Kidney epithelial cell (primary cell): ENCODE measurements around a stretch of chr20.

DNA sequence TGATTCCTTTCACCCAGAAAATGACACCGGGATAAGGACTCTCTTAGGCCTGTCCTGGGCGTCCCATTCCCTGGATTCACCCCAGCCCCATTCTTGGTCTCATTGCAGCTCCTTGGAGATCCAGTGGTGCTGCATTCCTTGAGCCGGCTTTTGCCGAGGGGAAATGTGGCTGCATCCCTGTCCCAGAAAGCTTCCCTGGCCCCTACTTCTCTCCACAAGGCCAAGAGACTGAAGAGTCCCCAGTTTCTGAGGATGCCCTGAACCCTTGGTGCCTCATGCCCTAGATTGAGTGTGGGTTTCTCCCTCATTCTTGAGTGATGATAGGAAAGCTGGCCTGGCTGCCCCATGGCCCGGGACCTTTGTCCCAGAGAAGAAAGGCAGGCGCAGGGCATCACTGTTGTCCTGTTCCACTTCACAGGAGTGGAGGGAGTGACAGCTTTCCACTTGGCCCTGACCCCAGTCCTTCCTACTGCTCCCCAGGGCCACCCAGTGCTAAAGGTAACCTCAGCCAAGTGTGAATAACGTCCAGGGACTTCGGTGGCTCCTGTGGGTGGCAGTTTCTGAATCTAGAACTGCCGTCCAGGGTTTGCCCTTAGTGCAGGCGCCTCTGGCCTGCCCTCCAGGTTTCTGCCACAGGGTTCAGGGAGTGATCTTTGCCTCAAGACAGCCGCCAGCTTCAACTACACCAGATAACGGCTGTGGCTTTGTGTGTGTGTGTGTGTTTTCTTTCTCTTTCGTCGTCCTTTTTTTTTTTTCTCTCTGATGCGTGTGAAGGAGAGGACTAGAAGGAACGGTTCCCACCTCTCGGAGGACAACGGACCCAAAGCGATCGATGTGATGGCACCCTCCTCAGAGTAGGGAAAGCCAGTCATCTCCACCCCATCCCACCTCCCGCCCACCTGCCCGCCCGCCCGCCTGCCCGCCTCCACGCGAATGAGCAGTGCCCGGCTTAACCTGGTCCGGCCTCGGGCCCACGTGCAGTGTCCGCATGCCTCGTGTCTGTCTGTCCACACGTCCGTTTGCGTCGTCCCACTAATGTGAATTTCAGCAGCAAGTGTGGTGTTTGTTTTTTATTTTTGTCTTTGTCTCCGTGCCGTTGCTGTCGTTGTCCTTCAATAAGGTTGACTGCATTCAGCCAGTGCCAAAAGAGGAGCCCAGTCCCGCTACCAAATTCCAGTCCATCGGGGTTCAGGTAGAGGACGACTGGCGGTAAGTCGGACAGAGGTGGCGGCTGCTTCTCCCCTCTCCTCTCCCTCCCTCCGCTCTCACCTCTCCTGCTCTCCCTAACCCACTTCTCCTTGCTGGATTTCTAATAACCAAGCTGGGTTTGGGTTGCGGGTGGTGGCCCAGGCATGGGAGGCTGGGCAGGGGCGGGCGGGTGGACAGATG lies 42.4 kb upstream of the MYL9 start:
- RAMPAGE, long total RNA = no peak
- RRBS = 100% methylated on average over 1 of the region's 50 CpGs

DNA sequence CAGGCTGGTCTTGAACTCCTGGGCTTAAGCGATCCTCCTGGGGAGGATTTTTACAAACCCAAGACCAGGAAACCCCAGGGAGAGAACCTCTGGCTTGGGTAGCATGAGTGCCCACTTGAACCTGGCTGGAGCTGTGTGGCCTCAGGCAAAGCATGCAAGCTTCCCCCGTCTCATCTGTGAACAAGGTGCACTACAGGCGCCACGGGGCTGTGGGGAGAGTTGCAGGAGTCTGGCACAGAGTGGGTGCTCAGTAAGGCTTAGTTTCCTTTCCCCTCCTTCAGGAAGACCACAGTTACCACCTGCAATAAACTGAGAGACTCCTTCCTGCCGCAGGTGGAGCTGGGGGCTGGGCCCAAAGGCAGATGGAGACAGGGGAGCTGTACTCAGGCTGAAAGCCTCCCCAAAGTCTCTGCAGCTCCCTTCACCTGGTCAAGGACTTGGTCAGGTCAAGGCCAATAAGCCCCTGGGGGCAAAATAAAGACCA lies 1.8 kb downstream of the SLA2 start:
- RAMPAGE, long total RNA = no peak
- RRBS = no CpG with 5 or more reads among the region's 5 CpGs

DNA sequence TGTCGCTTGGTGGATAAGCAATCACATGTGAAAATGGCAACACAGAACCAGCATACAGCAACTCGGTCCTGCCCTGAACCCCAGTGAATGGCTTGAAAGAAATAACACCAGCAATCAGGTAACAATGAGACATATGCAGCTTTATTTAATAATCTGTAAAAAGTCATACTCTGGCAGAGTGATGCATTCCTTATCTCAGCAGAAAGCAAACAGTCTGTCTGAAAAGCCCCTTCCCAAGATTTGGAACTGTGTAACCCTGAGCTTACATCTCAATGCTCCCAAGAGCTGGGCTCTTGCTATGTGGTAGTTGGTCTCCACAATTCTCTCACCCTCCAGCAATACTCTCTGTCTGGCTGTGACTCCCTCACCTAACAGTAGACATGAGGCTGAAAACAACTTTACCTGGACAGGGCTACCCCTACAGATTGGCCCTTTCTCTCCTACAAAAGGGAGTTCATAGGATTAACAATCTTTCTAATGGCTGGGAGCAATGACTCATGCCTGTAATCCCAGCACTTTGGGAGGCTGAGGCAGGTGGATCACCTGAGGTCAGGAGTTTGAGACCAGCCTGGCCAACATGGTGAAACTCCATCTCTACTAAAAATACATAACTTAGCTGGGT lies 5.8 kb upstream of the SLA2 start:
- RAMPAGE, long total RNA = no peak
- RRBS = no CpG with 5 or more reads among the region's 2 CpGs

- RAMPAGE, long total RNA = no peak
- RRBS = no CpG with 5 or more reads among the region's 9 CpGs
These were observed 6.7 kb upstream of the SLA2 start for GRCh38 chr20:36652603-36653273.

DNA sequence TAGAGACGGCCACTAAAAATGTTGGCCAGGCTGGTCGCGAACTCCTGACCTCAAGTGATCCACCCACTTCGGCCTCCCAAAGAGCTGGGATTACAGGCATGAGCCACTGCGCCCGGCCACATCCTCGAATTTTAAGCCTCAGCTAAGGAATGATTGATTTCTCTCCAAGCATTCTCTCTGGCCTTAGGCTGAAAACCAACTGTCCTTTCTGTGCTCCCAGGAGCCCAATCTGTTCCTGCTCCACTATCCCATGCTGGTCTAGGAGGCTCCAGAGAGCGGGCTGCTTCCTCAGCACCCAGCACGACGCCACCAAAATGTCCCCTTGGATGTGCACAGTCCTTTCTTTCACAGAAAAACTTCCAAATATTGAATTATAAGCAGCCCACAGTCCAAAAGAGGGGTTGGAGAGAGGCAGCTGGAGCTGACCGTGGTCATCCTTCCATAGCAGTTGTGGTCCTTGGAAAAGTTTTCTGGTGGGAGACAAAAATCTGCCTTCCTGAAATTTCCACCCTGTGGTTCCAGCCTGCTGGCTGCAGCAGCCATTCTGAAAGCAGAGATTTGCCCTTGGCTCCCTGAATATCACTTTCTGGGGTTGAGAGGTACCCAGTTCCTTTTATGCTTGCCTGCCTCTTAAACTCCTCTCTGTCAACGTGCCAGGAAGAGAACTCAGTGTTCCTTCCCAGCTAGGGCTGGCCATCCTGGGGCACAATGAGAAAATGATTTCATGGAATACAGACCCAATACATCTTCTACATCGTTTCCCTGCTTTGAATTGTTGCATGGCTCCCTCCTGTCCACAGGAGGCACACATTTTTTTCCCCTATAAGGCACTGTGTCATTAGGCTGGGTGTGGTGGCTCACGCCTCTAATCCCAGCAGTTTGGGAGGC lies 1.4 kb upstream of the DSN1 start:
- RAMPAGE, long total RNA = no peak
- RRBS = no CpG with 5 or more reads among the region's 14 CpGs

GRCh38 chr20:36808378-36809338 lies 35.1 kb upstream of the DSN1 start:
- RAMPAGE, long total RNA = no peak
- RRBS = no CpG with 5 or more reads among the region's 17 CpGs

DNA sequence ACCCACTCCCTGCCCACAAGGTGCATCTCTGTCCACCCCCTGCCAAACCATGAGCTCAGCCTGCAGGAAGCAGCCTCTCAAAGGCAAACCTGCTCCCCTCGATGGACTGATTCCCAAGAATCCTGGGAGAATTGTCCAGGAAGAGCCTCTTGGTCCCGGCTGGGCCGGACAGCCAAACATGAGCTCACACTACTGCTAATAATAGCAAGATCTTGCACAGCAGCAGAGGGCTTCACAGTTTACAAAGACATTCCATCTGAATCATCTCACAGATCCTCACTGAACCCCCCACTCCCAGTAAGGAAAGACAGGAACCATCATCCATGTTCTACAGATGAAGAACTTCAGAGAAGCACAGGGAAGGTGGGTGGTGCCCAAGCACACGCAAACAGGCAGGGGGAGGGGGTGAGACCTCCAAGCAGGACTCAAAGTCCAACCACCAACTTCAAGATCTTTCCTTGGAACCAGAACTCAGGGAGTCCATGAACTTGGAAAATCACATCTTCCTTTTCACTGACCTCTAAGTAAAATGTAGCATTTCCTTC lies 15.0 kb downstream of the SOGA1 start:
- RAMPAGE, long total RNA = no peak
- RRBS = no CpG with 5 or more reads among the region's 4 CpGs

DNA sequence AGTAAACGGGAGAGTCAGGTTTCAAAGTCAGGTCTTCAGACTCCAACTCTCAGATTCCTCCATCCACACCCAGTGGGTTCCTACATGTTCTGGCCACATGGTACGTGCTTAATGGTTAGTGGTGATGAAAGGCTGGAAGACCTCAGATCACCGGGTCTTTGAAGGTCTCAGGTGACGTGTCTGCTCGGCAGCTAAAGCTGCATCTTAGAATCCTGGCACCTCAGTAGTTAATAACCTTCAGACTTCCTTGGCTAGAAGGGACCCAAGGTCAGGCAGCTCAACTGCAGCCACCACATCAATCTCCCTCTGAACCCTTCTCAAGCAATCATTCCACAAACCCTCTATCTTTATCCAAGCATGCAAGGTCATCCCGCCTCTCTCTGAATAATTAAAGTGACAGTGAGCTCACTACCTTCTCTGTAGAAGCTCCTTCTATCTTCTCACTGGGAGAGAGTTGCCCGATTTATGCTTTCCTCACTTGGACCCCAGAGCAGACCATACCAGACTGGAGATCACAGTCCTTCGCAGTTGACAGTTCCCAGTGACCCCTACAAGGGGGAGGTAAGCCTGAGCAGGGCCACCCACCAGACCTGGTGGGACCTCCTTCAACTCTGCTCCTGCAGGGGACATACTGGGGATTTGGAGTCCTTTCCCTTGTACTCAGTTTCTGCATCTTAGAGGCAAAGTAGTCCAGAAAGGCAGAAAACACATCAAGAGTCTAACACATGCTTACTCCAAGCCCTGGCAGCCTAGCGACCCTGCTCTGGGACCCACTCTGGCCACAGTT lies 4.0 kb downstream of the SOGA1 start:
- RAMPAGE, long total RNA = no peak
- RRBS = no CpG with 5 or more reads among the region's 9 CpGs

DNA sequence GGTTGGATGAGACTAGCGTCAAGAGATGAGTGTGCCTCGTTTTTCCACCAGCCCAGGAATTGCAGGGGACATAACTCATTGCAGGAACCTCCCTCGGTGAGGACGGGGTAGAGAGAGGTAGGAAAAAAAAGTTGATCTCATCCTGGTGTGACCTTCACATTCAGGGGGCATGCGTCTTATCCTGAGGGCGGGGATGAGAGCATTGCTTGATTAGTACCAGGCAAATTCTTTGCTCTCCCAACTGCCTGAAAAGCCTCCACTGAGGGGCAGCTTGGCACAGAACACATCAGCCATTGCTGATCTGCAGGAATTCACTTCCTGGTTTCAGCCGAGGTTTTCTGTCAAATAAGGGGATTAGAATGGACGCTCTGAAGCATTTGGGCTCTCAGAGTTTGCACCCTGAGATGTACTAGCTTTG lies 11.9 kb downstream of the TLDC2 start:
- RAMPAGE, long total RNA = no peak
- RRBS = no CpG with 5 or more reads among the region's 8 CpGs

- RAMPAGE, long total RNA = no peak
- RRBS = no CpG with 5 or more reads among the region's 3 CpGs
These were observed 23.7 kb upstream of the SAMHD1 start for GRCh38 chr20:36975025-36975730.

GRCh38 chr20:37071453-37071949 lies 24.3 kb downstream of the RBL1 start:
- RAMPAGE, long total RNA = no peak
- RRBS = no CpG with 5 or more reads among the region's 5 CpGs

DNA sequence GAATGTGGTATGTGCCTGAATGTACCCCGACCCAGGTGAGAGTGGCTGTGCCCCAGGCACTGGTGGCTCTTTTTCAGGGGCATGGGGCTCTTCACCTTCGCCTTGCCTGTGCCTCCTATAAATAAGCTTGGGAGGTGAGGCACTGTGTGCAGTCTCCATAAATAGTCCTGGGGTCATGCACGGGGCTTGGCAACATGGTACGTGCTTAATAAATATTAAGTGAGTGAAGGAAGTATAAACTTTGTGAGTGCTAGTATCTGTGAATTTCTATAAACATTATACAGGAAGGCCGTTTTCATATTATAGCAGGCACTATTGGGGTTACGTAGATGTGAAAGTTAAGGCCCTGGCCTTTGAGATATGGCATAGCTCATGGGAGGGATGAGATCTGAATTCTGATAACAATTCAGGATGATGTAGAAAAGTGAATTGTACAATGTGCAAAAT lies 32.9 kb downstream of the GHRH start:
- RAMPAGE, long total RNA = no peak
- RRBS = no CpG with 5 or more reads among the region's 6 CpGs

GRCh38 chr20:37347629-37348922 lies 2.1 kb downstream of the SRC start:
- RAMPAGE, long total RNA = no peak
- RRBS = no CpG with 5 or more reads among the region's 12 CpGs

- RAMPAGE, long total RNA = no peak
- RRBS = no CpG with 5 or more reads among the region's 5 CpGs
These were observed 26.4 kb downstream of the SRC start for GRCh38 chr20:37372207-37372794.

- RAMPAGE, long total RNA = no peak
- RRBS = no CpG with 5 or more reads among the region's 34 CpGs
These were observed 50.5 kb downstream of the SRC start for GRCh38 chr20:37396137-37397055.

DNA sequence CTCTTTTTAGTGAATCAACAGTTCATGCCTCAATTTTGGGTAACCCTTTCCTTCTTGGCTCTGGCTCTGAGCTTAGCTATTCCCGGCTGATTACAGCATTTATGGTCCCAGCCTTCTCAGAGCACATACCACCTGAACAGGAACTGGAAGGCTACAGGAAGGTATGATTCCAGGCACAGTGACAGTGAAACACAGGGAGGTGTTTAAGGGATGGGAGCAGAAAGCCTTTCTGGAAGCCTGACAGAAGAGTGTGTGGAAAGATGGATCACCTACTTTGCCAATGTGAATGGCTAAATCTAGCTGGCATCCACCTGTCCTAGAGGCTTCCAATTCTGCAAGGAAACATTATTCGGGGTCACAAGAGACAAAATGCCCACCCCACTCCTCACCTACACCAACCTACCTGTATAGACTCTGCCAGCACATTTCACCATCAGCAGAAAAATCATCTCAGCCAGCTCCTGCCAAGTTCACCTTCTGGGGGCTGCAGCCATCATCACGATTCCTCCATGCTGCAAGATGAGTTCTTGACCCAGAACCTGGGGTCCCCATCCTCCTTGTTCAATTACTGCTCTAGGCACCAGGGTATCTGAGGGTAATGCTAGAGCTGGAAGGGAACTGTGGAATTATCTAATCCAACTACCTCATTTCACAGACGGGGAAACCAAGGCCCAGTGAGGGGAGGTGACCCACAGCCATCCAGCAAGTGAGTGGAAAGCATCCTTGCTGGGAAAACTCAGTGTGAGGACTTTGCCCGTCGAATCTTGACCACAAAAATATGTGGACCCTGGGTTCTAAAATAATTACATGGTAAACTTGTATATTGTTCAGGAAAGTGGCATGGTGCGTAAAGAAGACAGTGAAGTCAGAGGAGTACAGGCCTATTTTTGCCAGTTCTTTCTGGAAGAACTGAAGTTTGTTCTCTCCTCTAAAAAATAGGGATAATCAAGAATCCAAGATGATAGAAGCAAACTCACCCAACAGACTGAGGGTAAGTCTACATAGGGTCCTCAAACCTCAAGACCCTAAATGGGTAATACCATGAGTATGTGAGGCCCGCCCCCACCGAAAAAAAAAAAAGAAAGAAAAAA lies 12.0 kb upstream of the NNAT start:
- RAMPAGE, long total RNA = no peak
- RRBS = no CpG with 5 or more reads among the region's 9 CpGs

GRCh38 chr20:37542080-37542564 lies 14.4 kb upstream of the BLCAP start:
- RAMPAGE, long total RNA = no peak
- RRBS = no CpG with 5 or more reads among the region's 5 CpGs

- RAMPAGE, long total RNA = no peak
- RRBS = no CpG with 5 or more reads among the region's 4 CpGs
These were observed 18.8 kb downstream of the CTNNBL1 start for GRCh38 chr20:37712613-37712974.

DNA sequence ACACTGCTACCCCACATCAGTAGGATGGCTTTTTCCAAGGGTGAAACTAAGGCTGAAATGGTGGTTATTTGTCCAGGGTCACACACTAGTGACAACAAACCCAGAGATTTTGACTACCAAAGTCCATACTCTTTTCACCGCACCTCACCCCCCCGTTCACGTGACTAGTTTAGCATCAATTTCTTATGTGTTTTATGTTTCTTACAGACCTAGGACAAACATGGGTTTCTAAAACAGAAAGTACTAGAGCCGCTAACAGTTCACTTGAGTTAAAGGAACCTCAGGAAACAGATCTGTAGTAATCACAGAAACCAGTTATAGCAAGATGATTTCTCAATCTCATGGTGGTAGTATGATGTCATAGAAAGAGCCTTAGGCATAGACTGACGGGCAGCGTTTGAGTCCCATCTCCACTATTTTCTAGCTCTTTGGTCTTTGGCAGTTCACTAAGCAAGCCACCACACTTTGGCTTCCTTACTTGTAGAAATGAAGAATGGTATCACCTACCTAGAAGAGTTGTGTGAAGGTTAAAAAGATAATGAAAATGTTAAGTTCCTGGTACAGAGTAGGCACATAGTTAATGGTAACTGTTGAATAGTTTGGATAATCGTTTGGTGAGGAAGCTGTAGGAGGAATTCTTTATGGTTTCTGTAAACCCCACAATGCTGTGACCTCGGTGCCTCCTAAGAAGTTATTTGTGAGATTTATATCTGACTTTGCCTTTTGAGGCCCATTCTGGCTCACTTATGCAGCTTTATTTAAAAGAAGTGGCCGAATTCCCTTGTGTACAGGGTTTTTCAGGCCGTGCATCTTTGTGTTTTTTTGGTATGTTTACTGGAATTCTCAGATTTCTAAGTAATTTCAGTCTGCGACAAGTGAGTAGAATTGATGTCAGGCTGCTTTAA lies 21.3 kb downstream of the CTNNBL1 start:
- RAMPAGE, long total RNA = no peak
- RRBS = no CpG with 5 or more reads among the region's 11 CpGs

DNA sequence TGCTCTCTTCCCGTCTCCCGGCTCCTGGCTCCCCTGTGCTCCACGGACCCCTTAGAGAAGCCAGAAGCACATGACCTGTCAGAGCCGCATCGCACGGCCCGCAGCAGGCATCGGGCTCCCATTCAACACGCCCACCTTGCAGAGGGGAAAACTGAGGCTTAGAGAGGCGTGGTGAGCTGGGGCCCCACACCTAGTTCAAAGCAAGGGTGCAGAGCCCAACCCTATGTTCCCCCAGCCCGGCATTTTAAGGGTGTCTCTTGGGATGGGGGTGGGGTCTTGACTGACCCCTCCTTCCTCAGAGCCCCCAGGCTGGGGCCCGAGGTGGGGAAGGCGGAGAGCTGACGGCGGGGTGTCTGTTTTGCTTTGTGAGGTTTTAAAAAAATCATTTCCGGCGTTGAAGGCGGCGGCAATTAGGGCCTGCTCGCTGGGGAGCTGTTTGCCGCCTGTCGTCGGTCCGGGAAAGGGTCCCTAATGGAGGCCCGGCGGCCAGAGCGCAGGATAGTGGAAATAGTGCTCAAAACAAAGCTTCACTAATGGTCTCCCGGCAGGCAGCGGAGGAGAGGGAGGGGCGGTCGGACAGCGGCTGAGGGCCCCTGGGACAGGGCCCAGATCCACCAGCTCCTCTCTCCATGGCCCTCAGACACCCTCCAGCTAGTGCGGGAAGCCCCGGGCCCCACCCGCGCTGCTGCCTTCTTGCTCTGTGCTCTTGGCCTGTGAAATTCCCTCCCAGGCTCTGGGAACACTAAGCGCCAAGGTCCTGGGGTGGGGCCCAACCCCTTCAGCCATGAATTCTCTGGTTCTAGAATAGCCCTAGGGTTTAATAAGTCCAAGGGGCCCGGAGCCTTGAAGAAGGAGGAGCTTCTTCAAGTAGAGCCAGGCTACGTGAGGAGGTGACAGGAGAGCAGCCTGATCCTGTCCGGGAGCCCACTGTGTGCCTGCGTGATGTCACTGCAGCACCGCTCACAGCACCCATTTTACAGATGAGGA lies 12.0 kb downstream of the VSTM2L start:
- RAMPAGE, long total RNA = no peak
- RRBS = 15% methylated on average over 17 of the region's 42 CpGs